Peritoneum (tissue), 1 donor: Measurements from ENCODE around the genes ZNF316 and RPA3.

DNA sequence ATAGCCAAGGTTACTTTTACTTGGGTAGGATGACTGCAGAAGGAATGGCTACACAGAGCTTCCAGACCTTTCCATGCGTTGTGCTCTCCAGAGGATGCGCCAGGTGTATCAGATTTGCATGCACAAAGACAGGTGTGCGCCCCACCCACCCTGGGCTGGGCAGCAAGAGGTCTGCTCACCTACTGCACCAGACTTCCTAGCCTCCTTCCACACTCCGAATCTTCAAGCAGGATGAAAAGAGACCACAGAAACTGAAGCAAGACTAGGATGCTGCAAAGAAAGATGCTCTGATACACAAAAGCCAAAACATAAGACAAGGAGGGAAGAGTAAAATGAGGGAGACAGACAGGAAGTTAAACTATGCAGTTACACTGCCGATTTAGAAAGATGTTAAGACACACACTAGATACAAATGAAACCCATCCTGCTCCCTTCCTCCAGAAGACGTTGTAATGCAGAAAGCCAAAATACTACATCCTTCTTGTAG lies 13.6 kb upstream of the DAGLB start:
- PRO-cap = no peak

DNA sequence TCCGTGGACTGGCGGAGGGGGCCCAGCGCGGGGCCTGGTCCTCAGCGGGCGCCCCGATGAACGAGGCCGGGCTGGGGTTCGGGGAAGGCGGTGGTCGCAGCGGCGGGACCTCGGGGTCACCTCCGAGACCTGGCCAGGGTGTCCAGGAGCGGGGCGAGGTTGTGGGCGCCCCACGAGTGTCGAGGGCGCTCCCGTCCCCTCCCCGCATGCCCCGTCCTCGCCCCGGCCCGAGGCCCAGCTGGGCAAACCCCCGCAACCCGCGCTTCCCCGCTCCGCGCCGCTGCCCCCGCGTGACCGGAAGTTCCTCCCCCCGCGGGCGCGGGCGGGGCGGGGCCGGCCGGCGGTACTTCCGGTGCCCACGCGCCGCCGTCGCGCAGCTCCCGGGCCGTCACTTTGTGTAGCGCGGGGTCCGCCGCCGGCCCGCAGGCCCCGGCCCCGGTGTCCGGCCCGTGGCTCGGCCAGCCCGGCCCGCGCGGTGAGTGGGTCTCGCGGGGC lies at the start of gene ZNF316:
ZNF316 (plus strand) TSS at position 346 of the 495 bp plus-strand sequence.
- PRO-cap = bidirectional peak, plus-strand start at position 368 of the sequence, minus-strand start at position 282 of the sequence

GRCh38 chr7:6827043-6827530 lies 1.0 kb upstream of the CCZ1B start:
- PRO-cap = no peak

DNA sequence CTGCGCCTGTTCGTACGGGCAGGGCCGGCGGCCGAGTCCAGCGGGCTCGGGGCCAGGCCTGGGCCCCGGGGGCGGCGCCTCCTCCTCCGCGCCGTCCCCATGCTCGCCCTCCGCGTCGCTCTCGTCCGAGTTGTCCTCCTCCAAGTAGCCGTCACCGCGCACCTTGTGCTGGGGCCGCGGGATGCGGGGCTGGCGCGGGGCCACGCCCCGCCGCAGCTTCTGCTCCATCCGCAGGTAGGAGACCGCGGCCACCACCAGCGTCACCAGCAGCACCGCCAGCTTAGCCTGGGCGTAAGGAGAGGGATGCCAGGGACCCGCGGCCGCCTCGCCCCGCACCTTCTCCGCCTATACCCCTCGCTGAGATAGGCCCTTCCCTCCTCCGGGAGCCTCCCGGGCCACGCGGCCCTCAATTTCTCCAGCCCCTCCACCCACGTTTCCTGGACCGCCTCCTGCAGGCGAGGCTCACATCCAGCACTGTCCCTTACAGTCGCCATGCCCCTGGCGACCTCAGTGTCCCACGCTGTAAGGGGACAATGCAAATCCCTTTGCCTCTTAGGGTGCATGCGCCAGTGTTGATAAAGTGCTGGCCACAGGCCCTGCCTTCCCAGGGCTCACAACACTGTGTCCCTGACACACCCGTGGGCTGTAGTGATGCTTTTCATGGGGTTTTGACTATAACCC lies 29.6 kb upstream of the CCZ1B start:
- PRO-cap = no peak

DNA sequence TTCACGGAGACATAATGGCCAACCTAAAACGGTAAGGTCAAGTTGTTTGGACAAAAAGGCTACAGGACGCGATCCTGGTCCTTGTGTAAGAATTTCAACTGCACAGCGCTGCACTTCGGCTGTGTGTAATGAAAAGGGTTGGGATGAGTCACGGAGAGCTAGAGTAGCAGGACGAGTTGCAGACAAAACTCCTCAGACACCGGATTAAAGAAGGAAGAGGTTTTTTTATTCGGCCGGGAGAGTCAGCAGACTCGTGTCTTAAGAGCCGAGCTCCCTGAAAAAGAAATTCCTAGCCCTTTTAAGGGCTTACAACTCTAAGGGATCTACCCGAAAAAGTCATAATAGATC lies 124.1 kb upstream of the CCZ1B start:
- PRO-cap = no peak

DNA sequence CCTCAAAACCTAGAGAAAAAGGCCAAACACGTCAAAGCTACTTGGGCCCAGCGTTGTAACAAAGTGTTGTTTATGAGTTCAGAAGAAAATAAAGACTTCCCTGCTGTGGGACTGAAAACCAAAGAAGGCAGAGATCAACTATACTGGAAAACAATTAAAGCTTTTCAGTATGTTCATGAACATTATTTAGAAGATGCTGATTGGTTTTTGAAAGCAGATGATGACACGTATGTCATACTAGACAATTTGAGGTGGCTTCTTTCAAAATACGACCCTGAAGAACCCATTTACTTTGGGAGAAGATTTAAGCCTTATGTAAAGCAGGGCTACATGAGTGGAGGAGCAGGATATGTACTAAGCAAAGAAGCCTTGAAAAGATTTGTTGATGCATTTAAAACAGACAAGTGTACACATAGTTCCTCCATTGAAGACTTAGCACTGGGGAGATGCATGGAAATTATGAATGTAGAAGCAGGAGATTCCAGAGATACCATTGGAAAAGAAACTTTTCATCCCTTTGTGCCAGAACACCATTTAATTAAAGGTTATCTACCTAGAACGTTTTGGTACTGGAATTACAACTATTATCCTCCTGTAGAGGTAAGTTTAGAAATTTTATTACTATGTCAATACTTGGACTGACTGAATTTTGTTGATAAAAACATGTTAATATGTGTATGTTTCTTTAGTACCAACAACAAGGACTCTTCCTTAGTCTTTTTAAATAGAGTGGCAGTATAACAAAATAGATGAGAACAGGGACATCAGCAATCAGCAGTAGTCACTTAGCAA lies 56.2 kb downstream of the C1GALT1 start:
- PRO-cap = no peak

- PRO-cap = no peak
These were observed 72.5 kb downstream of the C1GALT1 start for GRCh38 chr7:7254670-7255473.

DNA sequence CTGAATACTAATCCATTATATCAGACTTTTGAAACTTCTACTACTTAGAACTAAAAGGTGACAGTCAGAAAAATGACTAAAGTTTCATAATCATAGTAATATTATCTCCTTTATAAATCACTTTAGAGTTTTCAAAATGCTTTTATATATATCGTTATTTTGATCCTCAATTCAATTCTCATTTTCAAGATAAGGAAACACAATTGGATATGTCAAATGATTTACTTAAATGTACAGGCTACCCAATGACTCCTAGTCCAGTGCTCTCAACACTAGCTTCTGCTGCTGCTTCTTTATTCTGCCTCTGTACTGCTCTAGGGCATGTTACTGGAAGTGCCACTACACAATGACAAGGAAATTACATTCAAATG lies 23.1 kb downstream of the COL28A1 start:
- PRO-cap = no peak

- PRO-cap = no peak
These were observed at the start of gene RPA3 for GRCh38 chr7:7718329-7719056. Gene RPA3 (minus strand): TSS chr7:7718607.

DNA sequence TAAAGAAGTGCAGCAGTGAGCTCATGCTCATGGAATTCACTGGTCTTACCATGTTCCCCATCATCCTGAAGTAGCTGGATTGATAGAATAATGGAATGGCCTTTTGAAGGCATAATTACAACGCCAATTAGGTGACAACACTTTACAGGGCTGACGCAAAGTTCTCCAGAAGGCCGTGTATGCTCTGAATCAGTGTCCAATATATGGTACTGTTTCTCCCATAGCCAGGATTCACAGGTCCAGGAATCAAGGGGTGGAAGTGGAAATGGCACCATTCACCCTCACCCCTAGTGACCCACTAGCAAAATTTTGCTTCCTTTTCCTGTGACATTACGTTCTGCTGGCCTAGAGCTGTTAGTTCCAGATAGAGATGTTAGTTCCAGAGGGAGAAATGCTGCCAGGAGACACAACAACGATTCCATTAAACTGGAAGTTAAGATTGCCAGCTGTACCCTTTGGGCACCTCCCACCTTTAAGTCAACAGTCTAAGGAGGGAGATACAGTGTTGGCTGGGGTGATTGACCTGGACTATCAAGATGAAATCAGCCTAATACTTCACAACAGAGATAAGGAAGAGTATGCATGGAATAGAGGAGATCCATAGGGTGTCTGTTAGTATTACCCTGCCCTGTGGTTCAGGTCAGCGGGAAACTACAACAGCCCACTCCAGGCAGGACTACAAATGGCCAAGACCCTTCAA lies 8.1 kb upstream of the RPA3 start:
- PRO-cap = no peak

GRCh38 chr7:7759081-7759826 lies 40.8 kb upstream of the RPA3 start:
- PRO-cap = no peak

DNA sequence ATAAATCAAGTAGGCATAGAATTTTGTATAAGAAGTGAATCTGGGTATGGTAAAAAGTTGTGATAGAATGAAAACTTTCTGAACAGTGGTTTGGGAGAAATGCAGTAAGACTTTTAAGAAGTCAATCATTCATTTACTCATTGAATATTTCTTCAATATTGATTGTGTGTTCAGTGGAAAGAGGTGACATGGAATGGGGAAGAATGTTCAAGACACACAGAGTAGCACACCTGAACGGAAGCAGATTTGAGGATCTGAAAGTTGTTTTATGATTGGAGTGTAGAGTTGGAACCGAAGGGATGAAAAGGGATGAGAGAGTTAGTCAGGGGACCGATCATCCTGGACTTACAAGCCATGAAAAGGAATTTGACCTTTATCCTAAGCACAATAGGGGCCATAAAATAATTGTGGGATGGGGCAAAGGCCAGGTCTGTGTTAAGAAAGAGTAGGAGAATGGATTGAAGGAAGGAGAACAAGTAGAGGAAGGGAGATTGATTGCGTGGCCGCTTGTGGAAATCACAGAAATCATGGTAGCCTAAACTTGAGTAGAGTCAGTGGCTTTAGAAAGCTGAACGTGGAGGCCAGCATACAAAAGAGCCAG lies 66.8 kb upstream of the RPA3 start:
- PRO-cap = no peak

GRCh38 chr7:8232496-8233357 lies 29.2 kb downstream of the ICA1 start:
- PRO-cap = no peak

DNA sequence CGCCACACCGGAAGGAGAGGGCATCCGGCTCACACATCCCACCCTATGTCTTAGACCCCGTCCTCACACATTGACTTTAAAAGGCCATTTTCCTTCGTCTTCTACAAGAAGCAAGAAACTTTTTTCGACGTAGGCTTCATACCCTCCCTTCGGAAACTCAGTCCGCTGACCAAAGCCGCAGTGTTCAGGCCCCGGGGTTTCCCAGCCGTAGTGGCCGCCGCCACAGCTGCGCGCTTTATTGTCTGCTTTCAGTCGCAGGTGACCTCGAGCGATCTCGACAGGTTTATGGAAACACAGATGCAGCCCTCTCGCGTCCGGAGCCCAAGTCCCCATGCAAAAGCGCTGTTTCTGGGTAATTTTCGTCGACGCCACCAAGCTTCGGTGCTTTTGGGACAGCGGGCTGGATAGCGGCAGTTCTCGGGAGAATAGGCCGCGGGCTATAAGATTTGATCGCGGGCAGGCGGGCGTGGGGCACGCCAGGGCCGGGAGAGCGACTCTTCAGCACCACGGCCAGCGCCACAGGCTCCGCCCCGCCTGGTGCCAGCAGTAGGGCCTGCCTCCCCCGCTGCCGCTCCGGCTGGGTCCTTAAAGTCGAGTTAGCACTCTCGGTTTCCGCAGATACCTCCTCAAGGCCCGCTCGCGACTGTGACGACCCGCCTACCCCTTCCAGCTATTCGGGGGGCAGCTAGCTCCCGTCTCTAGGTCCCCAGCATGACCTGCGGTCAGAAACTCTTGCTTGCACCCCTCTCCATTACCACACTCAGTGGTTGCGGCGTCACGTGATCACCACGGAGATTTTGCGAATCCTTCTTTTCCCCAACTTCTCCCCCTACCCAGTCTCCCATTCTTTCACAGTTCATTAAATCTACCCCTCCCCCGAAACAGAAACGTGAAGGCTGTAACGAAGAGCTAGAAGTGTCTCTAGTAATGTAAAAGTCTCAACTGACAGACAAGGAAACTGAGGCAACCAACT lies 9.4 kb downstream of the NXPH1 start:
- PRO-cap = no peak

DNA sequence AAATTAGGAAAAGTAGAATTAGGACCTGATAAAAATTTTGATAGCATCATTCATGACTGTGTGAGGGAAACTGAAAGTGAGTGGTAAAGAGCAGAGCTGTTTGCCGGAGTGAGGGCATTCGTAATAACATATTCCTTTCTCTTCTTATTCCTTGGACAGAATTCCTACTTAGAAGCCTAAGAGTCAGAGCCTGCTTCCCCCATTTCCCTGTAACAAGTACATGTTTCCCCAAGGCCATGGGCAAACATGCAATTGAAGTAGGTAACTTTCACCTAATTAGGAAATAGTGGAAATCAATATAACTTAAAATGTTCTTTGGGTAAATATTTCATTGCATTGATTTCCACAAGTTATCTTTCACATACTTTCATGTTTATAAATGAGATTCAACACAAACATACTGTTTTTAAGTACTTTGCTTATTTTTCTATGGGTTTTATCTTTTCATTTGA lies 309.9 kb downstream of the THSD7A start:
- PRO-cap = no peak

GRCh38 chr7:12210429-12210859 lies 650 bp upstream of the TMEM106B start:
- PRO-cap = no peak

DNA sequence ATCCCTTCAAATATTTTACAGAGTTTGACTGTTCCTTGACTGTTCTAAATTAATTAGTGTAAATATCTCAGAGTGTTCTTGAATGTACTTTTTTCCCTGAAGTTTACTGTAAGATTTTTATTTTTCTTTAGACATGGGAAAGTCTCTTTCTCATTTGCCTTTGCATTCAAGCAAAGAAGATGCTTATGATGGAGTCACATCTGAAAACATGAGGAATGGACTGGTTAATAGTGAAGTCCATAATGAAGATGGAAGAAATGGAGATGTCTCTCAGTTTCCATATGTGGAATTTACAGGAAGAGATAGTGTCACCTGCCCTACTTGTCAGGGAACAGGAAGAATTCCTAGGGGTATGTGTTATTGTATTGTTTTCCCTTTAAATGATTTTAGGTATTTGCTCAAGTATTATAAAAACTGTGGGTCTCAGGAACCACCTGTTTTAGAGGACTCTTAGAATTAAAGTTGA lies 3.6 kb downstream of the TMEM106B start:
- PRO-cap = no peak

DNA sequence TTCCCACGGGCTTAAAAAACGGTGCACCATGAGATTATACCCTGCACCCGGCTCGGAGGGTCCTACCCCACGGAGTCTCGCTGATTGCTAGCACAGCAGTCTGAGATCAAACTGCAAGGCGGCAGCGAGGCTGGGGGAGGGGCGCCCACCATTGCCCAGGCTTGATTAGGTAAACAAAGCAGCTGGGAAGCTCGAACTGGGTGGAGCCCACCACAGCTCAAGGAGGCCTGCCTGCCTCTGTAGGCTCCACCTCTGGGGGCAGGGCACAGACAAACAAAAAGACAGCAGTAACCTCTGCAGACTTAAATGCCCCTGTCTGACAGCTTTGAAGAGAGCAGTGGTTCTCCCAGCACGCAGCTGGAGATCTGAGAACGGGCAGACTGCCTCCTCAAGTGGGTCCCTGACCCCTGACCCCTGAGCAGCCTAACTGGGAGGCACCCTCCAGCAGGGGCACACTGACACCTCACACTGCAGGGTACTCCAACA lies 6.7 kb upstream of the ENSG00000226690 start:
- PRO-cap = no peak

GRCh38 chr7:12686297-12687174 lies 897 bp upstream of the ARL4A start:
- PRO-cap = unidirectional peak, plus-strand start at chr7:12686898

DNA sequence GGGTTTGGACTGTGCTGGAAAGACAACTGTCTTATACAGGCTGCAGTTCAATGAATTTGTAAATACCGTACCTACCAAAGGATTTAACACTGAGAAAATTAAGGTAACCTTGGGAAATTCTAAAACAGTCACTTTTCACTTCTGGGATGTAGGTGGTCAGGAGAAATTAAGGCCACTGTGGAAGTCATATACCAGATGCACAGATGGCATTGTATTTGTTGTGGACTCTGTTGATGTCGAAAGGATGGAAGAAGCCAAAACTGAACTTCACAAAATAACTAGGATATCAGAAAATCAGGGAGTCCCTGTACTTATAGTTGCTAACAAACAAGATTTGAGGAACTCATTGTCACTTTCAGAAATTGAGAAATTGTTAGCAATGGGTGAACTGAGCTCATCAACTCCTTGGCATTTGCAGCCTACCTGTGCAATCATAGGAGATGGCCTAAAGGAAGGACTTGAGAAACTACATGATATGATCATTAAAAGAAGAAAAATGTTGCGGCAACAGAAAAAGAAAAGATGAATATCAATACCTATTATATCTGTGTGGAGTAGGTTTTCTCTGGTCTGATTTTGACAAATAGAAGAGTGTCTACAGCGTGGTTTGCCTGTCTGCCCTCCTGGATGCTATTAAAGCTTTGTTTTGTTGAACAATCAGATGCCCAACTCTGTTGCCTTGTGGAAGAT lies 1.0 kb downstream of the ARL4A start:
- PRO-cap = no peak